Measurements from ENCODE around the gene SEL1L2.

DNA sequence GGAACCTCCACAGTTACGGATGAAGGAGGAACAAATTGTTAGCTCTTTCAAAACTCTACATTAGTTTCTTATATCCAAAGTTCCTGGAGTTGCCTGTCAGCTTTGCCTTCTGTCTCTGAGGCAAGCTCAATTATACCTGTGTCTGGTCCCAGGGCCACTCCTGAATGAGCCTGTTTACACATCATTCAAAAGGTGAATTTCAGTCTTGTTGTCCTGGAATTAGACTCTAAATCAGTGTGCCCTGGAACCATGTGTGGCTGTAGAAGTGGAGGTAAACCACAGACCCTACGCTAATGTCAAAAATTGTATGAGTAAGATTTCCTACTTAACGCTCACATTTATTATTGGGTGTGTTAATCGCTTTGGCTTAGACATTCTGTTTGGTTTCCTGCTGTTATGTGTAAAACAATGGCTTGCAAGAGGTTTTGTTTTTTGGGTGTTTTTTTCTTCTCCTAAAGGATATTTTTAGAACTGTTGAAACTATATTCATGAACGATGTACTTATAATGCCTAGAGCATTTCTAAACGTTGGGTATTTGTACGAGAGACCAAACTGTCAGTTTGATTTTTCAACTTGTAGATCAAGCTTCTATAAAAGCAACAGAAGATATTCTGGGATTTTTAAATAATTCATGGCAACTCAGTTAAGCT, 19.3 kb downstream of the PLCB1 start:
- PRO-cap, 2 experiments, result peak in 1 of 2 experiments; most common plus-strand start position 205 of the sequence (in 1)

DNA sequence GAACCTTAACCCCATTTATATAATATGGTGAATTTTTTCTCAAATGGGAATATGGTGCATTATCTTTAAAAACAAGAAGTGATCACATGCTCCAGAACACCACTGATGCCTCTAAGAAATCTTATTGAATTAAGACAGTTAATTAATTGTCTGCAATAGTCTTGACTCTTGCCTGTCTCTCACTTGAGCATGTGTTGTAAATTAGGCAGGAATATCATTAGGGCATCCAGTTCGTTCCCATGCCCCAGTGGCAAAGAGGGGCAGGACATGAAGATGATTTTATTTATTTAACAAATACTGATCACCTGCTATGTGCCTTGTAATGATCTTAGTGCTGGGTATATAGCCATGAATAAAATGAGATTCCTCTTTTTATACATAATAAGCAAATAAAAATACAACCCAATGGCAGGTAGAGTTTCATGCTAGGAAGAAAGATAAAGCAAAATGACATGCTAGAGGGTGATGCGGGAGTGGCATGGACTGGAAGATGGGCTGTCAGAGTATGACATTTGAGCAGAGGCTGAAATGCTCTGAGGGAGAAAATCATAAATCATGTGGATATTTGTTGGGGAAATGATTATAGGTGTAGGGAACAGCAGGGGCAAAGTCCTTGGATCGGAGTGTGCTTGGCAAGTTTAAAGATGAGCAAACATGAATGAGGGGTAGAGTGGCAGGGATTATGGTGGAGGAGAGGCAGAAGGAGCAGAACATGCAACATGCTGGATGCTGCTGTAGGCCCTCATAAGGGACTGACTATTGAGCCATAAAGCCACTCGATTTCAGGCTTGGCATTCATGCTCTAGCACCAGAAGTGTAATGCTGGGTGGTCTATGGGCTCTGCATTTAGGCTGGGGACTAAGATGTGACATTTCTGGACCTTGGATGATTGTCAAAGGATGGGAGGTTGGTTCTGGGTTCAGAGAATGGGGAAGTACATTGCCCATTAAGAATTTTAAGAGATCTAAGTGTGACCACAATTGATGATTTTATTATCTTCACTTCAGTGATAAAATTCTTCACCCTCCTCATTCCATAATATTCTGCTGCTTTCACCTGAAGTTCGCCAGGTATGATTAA, 342.1 kb downstream of the PLCB1 start:
- PRO-cap, 2 experiments, result no peak in any of the 2 experiments

DNA sequence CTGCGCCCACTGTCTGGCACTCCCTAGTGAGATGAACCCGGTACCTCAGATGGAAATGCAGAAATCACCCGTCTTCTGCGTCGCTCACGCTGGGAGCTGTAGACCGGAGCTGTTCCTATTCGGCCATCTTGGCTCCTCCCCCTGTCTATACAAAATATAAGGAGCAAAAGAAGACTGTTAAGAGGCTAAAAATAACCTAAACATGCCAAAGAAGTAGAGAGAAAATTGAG, 468.0 kb upstream of the PLCB4 start:
- PRO-cap, 2 experiments, result no peak in any of the 2 experiments

- PRO-cap, 2 experiments, result no peak in any of the 2 experiments
Measured at GRCh38 chr20:9119865-9120134, 50.9 kb downstream of the PLCB4 start.

GRCh38 chr20:9356769-9357092, 157.7 kb upstream of the LAMP5 start:
- PRO-cap, 2 experiments, result no peak in any of the 2 experiments

DNA sequence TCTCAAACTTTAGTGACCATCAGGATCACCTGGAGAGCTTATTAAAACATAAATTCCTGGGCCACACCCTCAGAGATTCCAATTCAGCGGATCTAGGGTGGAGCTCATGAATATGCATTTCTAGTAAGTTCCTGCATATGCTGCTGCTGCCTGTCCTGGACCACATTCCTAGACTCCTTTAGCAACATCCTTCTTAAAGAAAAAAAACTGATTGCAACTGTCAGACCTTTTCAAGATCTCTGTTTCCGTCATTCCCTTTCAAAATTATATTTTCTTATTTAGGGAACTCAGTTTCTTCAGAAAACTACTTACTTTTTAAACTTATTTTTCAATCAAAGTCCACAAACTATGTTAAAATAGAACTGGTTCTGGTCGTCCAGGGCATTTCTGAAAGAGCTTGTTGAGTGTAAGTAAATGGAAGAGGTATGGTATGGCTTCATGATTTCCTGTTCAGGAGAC, 31.3 kb downstream of the SNAP25 start:
- PRO-cap, 2 experiments, result no peak in any of the 2 experiments

DNA sequence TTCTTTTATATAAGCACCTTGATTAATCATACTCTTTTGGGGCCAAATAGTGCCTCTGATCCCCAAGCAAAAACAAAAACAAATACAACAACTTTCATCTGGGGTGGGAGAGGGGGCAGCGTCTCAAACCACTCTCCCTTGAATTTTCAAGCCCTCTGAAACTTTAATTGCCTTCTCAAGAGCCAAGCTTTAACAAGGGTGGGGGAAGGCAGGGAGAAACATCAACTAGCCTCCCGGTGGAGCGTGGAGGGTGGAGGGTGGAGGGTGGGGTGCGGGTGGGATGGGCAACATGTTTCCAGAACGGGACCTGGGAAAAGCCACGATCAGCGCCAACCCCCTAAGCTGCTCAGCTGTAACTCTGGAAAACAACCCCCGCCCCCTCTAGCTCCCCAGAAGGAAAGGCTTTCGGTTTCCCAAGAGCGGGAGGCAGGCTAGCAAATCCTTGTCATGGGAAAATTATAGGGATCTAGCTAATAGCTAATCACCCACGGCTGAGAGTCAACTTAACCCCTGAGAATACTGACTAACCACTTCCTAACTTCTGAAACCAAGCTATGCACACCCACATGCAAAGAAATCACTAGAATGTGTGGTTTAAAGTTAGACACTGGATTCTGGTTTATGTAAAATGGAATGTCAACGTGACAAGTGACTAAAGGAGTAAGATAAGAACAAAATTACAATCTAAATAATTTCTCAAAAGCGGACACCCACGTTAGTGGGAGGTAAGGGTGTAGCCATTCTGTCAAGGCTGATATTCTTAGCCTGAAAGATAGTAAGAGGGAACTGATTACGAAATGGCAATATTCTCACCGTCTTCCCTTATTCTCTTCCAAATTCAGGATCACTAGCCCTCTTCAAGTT, 20.2 kb downstream of the JAG1 start:
- PRO-cap, 2 experiments, result no peak in any of the 2 experiments

DNA sequence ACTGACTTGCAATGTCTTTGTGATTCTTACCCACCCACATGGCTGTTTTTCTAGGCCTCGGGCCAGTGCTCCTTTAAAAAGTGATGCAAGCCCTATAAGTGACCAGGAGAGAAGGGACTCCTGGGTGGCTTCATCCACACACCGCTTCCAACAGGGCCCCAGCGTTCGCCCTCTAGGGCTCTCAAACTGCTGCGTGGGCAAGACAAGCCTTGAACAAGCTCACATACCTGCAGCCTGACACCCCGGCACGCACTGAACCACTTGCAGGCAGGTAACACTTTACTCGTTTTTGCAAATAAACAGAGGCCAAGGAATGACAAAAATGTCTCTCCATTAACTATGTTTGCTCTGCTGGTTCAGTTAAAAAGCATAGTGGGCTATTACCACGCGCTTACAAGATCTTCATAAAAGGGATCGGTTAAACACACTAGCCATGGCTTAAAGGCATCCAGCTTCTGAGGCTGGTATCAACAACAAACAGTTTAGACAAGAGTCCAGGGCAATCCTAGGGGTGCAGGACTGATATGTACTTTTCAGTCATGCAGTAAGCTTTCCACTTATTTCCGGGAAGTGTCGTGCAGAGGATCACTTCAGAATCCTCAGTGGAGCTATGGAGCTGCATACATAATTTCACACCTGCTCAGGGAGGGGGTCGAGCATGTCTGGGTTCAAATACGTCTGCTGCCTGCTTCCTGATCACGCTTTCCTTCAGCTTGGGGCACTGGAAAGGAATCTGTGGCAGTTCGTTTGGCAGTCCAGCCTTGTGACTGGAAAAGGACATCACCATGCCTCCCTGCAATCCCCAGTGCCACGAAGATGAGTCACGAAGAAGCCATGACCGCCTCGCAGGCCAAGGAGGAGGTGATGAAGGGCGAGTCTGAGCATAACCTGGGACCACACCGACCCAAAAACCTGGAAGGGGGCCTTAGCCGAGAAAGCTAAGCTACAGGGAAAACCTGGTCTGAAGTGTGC, 13.5 kb downstream of the JAG1 start:
- PRO-cap, 2 experiments, result peak in 2 of 2 experiments; most common minus-strand start position 398 of the sequence (in 2)

DNA sequence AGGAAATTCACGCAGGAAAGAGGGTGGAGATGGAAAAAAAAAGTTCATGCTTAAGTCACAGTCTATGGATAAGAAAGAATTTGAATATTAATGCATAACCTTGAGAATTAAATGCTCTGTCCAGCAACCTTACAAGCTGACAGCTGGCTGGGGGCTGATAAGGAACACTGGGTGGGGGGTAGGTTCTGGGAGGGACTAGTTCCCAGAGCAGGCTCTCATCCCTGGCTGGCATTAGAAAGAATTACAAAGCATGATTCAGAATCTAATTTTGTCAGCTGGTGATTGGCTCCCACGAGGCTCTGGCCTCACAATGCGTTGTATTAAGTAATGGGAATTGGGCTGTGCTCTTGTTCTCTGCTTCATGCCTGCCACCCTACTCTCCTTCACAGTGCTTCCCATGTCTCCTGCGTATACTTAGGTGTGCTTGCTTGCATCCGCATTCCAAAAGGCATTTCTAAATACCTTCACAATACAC, 434.3 kb upstream of the JAG1 start:
- PRO-cap, 2 experiments, result no peak in any of the 2 experiments

DNA sequence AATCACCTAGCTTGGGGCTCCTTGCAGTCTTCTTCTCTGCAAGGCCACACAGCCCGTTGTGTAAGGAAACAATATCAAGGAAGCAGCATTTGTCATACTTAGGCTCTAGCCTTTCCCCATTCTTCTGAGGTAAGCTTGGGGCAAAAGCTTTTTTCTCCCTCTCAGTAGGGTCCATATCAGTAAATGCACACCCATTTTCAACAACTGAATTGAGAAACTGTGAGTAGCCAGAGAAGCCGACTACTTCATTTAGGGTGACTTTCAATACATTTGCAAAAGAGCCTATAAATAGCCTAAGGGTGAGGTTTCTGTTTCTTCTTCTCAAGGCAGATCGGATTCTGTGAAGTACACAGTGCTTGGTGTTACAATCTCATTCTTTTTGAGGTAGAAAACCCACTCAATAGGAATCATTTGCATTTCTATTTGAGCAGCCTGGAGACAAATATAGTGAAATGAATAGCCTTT, 61.7 kb downstream of the BTBD3 start:
- PRO-cap, 2 experiments, result no peak in any of the 2 experiments

GRCh38 chr20:12762763-12763076, 246.1 kb upstream of the SPTLC3 start:
- PRO-cap, 2 experiments, result no peak in any of the 2 experiments

- PRO-cap, 2 experiments, result no peak in any of the 2 experiments
Measured at GRCh38 chr20:13800170-13800421, 15.3 kb downstream of the NDUFAF5 start.

- PRO-cap, 2 experiments, result no peak in any of the 2 experiments
Measured at GRCh38 chr20:13800821-13801209, 16.0 kb downstream of the NDUFAF5 start.

DNA sequence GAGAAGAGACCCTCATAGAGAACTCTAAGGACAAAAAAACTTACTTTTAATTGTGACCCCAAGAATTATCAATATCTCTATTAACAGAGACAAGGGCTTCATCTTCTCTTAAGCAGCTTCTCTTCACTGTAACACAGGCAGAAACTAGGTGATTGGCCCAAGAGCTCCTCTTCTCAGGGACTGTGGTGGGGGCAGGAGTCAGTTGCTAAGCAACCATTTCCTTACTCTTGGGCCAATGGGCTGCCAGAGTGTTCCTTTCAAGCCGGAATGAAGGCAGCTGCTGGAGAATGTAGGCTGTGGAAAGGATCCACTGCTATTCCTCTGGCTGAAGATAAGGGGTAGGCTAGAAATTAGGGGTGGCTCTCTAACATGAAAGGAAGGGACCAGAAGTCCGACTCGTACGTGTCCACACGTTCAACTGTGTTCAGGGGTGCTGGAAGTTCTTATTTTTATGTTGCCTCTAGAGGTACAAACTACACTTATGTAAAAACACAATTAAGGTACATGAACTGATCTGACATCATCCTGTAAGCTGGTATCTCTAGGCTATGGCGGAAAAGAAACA, at the start of gene SEL1L2:
Gene SEL1L2, minus strand, starts transcription at position 182 of the 565 bp plus-strand sequence.
- PRO-cap, 2 experiments, result no peak in any of the 2 experiments

DNA sequence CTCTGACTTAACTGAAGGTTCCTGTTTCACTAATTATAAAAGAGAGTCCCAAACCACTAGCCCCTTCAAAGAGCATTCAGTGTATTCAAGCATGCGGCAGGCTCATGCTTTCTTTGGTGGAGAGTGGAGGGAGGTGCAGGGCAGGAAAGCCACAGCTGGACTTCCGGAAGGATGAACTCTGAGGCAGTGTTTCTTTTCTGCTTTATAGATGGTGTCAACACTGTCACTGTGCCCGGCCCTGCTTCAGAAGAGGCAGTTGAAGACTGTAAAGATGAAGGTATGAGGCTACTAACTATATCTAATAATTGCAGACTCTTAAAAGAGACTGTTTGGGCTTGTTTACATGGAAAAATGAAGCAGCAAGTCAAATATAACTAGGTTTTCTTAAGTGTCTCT, 636.0 kb downstream of the KIF16B start:
- PRO-cap, 2 experiments, result no peak in any of the 2 experiments

GRCh38 chr20:16463029-16463635, 110.1 kb downstream of the KIF16B start:
- PRO-cap, 2 experiments, result no peak in any of the 2 experiments

DNA sequence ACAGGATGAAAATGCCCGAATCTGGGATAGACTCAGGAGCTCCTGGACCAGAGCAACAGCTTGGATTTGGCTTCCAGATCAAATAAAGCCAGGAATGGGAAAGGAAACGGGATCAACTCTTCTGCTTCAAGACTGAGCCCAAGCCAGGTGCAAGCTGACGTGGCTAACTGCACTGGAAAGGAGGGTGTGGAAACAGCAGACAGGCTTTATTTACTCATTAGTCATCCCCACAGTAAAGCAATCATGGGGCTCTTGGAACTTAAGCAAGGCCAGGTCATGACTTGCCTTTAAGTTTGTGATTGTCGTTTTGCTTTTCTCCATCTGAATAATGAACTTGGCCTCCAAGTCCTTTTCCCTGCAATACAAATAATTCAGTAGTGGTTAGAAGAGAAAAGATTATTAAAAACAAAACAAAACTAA, 45.2 kb downstream of the KIF16B start:
- PRO-cap, 2 experiments, result no peak in any of the 2 experiments

DNA sequence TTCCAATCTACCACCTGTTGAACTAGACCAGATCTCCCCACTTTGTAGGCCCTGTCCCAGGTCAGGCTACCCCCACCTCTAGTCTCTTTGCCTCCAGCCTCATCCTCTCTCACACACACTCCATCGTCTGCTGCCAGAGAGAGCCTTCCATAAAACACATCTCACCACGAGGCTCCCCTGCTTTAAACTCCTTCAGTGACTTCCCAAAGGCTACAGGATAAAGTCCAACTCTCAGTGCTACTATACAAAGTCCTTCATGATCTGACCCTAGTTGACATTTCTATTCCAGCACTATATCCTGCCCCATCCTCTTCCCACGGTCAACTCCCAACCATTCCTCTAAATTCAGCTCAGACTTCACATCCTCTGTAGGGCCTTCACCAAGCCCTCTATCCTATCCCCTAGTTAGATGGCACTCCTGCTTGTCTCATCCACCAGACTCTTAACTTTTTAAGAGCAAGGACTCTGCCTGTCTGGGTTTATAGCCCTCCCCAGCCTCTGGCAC, 36.2 kb downstream of the KIF16B start:
- PRO-cap, 2 experiments, result no peak in any of the 2 experiments

- PRO-cap, 2 experiments, result no peak in any of the 2 experiments
Measured at GRCh38 chr20:16607556-16608132, 34.4 kb upstream of the KIF16B start.

DNA sequence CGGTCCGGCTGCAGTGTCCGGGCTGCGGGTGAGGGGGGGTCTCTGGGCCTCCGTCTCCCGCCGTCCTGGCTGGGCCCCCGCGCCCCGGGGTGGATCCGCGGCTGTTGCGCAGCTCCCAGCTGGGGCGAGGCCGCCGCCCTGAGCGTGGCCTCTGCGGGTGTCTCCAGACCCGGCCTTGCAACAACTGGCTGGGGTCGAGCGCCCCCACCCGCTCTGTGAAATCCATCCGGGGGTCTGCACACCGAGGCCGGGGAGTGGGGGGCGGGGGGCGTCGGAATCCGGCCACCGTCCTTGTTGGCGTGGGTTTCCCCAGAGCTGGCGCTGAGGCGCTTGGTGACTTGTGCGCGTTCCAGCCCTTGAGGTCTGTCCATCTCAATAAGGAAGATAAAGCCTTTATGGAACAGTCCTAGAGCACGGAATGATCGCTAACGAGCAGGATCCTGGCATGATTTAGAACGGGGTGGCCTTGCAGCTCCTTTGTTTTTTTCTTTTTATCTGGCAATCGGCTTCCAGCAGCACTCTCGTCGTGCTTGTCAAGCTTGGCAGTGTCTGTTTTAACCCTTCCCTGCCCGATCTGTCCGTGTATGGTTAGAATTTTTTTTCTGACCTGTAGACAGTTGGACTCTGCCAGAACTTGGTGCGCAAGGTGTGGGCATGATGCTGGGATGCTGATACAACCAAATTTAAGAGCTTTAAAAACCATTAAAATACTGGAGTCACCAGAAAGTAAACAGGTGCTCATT, 622 bp downstream of the DSTN start:
- PRO-cap, 2 experiments, result peak in 2 of 2 experiments; most common plus-strand start position 244 of the sequence (in 1); most common minus-strand start position 186 of the sequence (in 1)

Data from monocyte (primary cell).